Peripheral blood mononuclear cell (primary cell): ENCODE results near the gene PSMD1.

- PRO-cap, 8 experiments, result no peak in any of the 8 experiments
Measured at GRCh38 chr2:229067877-229068325, 203.2 kb downstream of the PID1 start.

GRCh38 chr2:229087567-229088526 lies 183.2 kb downstream of the PID1 start:
- PRO-cap, 8 experiments, result no peak in any of the 8 experiments

GRCh38 chr2:229247828-229248573 lies 23.1 kb downstream of the PID1 start:
- PRO-cap, 8 experiments, result no peak in any of the 8 experiments

- PRO-cap, 8 experiments, result no peak in any of the 8 experiments
Measured at GRCh38 chr2:229265574-229266024, 5.5 kb downstream of the PID1 start.

- PRO-cap, 8 experiments, result no peak in any of the 8 experiments
Measured at GRCh38 chr2:229573053-229573543, 141.3 kb downstream of the DNER start.

DNA sequence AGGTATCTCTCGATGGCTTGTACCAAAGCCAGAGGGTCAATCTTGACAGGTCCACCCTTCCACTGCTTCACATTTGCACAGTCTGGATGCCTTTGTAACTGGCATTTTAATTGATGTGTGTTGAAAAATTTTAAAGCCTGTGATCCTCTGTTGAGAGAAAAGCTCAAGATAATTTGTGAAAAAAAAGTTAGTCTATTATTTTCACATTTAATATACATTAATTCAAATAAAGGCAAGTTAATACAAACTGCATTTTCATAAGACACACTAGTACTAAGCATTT lies 78.6 kb upstream of the DNER start:
- PRO-cap, 8 experiments, result no peak in any of the 8 experiments

DNA sequence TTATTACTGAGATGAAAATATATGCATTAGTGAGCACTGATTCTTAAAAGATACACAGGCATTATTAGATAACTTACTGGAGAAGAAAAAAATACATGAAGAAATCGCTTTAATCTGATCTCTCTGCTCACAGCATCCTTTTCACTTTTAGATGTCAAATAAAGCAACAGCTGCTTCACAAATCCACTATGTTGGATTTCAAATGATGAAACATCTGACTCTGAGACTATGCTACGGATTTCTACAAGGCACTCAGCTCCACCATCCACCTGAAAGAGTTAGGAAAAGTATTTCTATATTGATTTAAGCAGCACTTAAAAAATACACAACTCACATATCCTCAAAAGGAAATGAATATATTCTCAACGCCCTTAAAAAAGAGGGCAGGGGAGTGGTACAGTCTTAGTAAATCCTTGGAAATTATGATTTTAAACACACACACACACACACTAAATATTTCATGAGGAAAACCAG lies 82.2 kb upstream of the DNER start:
- PRO-cap, 8 experiments, result no peak in any of the 8 experiments

DNA sequence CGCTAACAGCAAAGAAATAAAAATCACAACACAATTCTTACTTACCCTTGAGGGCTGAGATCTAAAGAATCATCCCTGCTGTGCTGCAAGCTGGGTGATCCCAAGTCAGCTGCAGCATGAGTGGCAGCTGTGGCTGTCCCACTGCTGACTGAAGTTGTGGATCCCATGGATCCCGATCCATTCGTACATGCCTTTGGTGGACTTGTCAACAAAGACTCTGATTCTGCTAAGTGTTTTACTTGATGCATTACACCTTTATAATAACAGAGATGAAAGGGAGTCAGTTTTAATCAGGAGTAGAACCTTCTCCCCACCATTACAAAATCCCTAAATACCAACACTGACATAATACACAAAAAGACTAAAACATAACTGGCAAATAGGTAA lies 87.8 kb upstream of the DNER start:
- PRO-cap, 8 experiments, result no peak in any of the 8 experiments

GRCh38 chr2:229852660-229853090 lies 69.1 kb downstream of the TRIP12 start:
- PRO-cap, 8 experiments, result no peak in any of the 8 experiments

- PRO-cap, 8 experiments, result no peak in any of the 8 experiments
Measured at GRCh38 chr2:230128831-230129519, 60.3 kb upstream of the SLC16A14 start.

- PRO-cap, 8 experiments, result no peak in any of the 8 experiments
Measured at GRCh38 chr2:230130422-230131675, 62.1 kb upstream of the SLC16A14 start.

- PRO-cap, 8 experiments, result peak in 7 of 8 experiments; most common plus-strand start chr2:230461864 (in 7)
Measured at GRCh38 chr2:230460991-230462158, 45.4 kb downstream of the SP100 start.

DNA sequence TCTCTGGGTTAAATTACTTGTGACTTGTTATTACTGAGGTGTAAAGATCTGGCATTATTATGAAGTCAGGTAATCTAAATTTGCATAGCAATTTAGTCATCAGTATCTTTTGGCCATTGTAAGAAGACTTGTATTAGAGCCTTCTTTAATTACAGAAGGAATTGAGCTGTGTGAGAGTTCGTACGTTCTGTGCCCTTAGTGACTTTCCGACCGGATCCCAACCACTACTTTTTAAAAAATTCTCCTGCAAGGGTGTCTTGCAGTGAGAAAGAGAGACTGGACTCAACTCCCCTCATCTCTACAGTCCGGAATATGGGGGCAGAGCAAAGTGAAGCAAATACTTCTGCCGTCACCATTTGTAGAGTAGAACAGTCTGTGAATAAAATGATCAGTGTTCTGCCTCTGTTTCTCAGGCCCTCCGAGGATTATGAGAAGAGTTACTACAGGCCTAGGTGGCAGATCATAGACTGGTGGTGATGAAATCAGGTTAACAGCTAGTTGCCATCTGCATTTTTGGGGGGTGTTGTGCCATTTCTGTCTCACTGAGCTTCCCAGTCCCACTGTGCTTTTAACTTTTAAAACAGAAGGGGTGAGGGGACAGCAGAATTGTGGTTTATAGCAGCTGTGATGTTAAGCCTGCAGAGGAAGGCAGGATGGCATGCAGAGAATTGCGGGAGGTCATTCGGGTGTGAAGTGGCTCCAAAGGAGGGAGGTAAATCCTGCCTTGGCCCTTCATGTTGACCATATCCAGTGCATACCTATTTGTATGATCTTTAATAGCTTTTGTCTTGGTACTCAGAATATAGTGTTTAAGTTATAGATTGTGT lies 4.8 kb downstream of the CAB39 start:
- PRO-cap, 8 experiments, result peak in 3 of 8 experiments; most common plus-strand start position 581 of the sequence (in 1)

DNA sequence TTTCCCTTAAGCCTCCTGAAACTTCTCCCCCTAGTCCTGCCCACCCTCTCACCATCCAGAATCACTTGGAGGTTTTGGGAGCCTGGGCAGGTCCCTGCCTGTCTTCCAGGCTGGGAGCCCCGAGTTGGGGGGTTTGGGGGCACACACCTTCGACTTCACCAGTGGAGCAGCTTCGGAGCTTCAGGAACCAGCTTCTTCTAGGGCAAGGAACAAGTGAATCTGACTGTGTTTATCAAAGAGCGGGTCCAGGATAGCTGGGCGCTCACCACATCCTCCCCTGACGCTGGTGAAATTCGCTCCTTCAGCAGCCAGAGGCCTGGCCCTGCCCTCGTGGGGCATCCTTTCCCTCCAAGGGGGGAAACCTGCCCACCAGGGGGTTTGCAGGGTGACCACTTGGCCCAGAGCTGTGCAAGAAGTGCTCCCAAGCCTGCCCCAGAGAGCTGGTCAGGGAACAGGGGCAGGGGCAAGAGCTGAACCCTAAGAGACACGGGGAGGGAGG lies 2.5 kb upstream of the GPR55 start:
- PRO-cap, 8 experiments, result no peak in any of the 8 experiments

DNA sequence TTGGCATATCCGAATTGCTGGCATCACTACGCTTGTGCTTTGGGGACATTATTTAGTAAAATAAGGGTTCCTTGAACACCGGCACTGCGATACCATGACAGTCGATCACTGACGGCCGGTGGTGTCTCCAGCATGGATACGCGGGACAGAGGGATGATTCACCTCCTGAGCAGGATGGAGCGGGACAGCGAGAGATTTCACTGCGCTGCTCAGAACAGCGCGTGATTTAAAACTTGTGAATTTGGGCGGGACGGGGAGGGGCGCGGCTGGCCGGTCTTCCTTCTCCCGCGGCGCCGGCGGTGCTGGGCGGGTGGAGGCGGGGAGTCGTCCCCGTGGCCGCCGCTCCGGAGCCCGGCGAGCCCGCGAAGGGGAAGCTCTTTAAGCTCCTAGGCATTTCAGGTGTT lies 32.2 kb upstream of the GPR55 start:
- PRO-cap, 8 experiments, result no peak in any of the 8 experiments

- PRO-cap, 8 experiments, result peak in 8 of 8 experiments; most common plus-strand start chr2:231056920 (in 5); most common minus-strand start chr2:231057012 (in 5)
Measured at GRCh38 chr2:231056233-231057591, at the start of gene PSMD1. PSMD1 (plus strand) TSS chr2:231056867.

DNA sequence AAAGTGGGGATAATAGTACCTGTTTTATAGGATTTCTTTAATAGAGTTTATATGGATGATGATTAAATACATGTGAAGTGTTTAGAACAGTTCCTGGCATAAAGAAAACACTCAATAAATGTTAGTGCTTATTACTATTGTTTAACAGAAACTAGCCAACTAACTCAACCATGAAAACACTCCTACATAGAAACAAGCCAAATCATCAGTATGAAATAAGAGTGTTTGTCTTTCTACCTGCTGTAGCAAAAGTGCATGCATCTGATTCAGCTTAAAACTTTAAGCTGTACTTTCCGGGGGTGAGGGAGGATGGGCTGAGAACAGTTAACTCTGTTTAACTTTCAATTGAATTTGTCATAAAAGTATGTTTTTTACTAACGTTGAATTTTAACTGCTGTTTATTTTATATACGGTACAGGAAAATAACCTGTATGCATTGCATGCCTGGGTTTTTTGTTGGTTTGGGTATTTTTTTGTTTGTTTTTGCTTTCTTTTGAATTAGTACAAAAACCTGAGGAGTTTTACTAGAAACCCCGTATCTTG lies 6.7 kb downstream of the HTR2B start:
- PRO-cap, 8 experiments, result no peak in any of the 8 experiments

- PRO-cap, 8 experiments, result no peak in any of the 8 experiments
Measured at GRCh38 chr2:231121245-231121728, 3.6 kb downstream of the HTR2B start.

GRCh38 chr2:231299347-231299921 lies 96.1 kb upstream of the B3GNT7 start:
- PRO-cap, 8 experiments, result no peak in any of the 8 experiments

DNA sequence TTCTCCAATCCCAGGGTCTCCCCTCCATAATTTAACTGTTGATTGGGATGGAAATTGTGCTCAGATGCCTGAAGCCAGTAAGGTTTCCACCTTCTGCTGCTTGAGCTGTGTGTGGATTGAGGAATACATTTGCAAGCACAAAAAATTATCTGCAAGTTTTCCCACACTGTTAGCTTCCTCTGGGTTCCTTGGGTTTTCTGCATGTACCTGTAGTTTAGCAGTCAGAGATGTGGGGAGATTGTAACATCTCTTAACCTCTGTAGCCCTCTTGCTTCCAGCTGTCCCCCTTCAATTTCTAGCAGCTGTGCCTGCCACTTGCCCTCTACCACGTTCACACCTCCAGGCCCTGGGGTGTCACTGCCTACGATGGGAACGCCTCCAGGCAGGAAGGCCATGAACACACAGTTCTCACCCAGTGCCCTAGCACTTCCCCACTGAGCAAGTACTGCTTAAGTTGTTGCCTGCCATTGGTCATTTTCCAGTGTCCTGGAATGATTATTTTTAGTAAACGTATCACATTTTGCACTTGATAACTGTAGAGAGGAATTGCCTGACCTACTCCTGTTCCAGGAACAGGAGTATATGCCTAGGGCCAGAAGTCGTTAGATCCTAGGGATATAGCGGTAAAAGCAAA lies 77.2 kb upstream of the B3GNT7 start:
- PRO-cap, 8 experiments, result no peak in any of the 8 experiments